UCH-1 (cell line): Measurements from ENCODE around the genes RHD and AUNIP.

DNA sequence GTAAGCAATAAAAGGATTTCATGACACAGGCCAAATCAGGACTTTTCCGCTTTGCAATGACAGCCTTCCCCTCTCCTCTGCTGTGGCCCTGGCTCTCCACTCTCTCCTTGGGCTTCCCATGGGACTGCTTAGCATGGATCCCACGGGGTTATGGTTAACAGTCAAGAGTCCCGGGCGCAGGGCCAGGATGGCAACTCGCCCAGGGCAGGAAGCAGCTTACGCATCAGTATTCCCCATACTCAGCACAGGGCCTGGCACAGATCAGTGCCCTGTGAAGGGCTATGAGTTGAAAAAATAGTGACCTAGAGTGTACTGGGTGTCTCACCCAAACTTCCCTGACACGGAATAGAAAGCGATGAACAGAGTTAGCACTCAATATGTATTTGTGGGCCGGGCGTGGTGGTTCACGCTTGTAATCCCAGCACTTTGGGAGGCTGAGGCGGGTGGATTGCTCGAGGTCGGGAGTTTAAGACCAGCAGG, 29.2 kb upstream of the GRHL3 start:
- RRBS = no CpG with 5 or more reads among the region's 14 CpGs

DNA sequence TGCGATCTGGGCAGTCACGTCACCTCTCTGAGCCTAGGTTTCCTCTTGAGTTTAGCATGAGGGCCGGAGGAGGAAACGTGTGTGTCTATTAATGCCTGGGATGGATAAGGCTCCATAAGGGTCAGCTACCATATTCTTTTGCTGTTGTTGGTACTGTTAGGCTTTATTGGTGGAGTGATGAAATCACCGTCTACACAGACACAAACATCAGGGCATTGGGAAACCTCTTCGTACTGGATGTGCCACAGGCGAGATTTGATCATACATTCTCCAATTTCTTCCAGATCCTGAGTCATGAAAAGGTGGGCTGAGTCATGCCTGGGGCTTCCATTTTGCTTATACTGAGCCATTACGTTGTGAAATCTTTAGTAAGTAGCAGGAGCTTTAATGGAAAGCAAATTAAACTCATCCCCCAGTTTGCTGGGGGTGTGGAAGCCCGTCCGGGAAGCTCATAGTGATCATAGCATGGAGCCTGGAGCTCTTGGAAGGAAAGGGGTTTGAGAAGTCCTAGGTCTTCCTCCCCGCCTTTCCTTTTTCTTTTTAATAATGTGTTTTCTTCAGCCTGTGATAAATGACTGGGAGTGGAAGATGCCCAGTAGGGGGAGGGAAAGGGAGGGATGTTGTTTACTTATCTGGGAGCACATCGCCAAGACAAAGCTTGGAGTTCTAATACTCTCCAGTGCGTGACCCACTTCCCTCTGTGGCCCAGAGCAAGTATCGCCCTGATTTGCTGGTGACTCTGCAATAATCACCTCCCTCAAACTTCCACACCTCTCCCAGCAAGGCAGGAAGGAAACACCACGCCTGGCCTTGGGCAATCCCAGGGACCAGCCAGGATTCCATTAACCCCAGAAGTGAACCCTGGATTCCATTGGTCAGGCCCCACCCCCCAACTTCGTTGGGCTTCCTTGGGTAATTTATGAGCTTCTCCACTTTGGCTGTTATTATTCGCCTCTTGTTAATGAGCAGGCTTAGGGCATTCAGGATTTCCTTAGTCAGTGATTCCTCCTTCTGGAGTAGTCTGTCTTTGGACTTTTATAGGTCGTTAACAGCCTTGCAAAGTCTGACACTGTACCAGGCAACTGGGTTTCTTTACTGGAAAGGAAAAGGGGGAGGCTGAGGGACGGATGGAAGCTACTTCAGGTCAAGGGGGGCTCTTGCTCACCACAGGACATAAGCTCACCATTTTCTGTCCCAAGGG, 24.5 kb upstream of the GRHL3 start:
- RRBS = no CpG with 5 or more reads among the region's 19 CpGs

GRCh38 chr1:24502019-24502644, 504 bp upstream of the RCAN3 start:
- RRBS = 2% methylated on average over 16 of the region's 39 CpGs

GRCh38 chr1:24655282-24656098, 12.4 kb downstream of the SRRM1 start:
- RRBS = no CpG with 5 or more reads among the region's 8 CpGs

GRCh38 chr1:24694112-24694836, 51.0 kb upstream of the CLIC4 start:
- RRBS = no CpG with 5 or more reads among the region's 10 CpGs

- RRBS = no CpG with 5 or more reads among the region's 8 CpGs
Measured at GRCh38 chr1:24727484-24728084, 17.7 kb upstream of the CLIC4 start.

DNA sequence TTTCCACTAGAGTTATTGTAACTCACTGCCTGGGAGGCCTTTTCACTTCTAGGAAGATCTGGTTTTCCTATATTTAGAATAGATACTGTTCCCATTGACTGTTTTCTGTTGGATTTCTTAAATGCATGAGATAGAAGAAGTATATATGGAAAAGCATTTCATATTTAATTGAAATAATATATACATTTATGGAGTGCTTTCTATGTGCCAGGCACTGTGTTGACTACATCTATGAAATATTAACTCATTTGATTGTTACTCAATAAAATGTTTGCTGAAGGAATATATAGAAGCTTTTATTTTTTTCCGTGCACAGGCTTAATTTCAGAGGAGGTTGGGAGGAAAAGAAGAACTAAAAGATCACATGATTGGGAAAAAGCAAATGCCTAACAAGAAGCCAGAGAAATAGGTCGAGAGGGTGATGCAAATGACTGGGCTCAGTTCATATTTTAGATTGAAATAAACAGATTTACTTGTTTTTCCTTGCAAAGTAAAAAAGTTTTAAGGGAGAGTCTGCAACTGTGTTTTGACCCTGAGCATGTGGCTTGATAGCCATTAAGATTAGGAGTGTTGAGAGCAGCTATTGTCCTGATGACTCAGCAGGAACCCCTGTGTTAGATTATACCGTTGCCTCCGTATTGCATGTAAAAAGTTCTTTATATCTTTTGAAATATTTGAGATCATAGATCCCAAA, 19.9 kb downstream of the CLIC4 start:
- RRBS = no CpG with 5 or more reads among the region's 4 CpGs

DNA sequence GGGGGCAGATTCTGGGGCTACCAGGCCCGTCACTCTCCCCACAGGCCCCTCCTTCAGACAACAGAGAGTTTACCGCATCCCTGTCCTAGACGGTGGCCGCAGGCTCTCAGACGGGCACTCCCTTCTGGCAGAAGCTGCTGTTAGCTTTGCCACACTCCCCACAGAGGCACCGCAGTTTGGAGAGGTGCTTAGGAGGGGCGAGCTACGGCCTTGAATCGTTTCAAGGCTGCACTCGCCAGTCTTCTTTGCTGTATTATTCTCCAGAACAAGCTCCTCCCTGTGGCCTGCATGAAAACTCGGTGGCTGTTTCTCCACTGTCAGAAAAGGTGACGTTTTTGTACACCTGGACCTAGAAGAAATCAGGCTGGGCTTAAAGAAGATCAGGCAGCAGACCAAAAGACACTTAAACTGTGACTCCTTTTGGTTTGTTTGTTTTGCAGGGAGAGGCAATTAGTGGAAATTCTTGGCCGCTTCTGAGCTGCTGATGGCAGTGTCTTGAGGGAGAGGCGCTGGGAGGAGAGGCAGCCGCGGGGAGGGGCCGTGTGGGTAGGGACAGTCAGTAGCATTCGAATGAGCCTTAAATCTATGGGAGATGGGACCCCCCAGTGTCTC, 67.8 kb downstream of the RUNX3 start:
- RRBS = no CpG with 5 or more reads among the region's 18 CpGs

DNA sequence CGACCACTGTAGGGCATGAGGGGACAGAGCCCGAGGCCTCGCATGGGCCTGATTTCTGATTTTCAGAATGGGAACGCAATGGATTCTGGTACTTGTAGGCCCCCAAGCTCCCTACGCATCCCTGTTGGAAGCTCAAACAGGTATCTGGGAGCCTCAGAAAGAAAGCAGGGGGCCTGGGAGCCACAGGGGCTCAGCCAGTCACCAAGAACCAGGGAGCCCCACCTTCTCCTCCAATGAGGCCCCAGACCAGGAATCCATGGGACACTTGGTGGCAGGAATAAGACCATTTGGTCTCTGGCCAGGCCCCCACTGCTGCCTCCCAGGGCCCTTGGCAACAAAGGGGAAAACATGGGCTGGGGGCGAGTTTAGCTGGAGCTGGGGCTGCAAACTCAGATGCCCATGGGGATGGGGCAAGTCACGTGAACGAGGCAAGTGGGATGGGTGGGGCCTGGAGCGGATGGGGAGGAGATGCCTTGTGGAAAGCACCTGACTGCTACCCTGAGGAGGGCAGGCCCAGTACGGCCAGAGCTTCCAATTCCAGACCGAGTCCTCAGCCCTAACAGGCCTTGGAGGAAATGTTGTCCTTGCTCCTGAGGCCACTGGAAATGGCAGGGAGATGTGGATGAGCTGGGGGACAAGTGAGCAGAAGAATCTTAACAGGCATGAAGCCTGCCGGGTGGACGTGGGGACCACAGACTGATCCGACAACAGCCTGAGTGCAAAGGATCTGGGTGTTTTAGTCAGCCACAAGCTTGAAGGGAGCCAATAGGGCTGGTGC, 19.4 kb downstream of the RUNX3 start:
- RRBS = no CpG with 5 or more reads among the region's 14 CpGs

DNA sequence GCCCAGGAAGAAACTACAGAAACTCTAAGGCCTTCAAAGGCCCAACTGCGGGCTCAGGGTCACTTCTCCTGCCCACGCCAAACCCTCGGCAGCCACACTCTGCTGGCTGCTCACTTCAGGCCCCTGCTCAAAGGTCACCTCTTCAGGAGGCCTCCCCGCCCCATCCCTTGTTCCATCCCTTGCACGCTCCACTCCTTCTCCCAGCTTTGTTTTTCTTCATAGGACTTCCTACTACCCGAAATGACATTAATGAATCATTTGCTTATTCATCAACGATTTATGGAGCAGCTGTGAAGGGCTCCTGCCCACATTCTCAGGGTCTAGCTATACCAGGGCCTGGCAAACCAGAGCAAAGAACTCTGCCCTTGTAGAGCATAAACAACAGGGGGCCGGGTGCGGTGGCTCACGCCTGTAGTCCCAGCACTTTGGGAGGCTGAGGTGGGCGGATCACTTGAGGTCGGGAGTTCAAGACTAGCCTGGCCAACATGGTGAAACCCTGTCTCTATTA, 15.3 kb downstream of the RUNX3 start:
- RRBS = no CpG with 5 or more reads among the region's 12 CpGs

GRCh38 chr1:24991560-24992328, 61.7 kb upstream of the RUNX3 start:
- RRBS = no CpG with 5 or more reads among the region's 10 CpGs

DNA sequence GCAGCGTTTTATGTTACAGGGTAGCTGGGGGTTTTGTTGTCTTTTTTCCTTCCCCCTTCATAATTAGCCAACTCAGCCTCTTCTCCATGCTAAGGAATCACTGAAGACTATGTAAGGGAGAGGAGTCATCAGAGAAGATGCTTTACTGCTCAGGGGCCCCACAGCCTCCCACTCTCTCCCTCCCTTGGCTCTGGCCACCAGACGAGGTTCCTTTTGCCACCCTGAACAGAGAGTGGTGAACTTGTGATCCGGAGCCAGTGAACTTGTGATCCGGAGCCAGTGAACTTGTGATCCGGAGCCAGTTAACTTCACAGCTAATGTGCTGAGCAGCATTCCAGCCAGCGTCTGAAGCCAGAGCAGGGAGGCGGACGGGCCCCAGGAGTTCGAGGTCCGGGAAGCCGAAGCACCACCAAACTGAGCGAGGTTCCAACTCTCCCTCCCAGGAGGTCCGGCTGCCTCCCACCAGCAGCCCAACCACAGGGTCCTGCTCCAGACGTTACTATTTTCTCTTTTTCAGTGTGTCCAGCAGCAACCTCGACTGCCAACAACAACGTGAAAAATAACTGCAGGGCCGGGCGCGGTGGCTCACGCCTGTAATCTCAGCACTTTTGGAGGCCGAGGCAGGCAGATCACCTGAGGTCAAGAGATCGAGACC, 85.9 kb downstream of the SYF2 start:
- RRBS = 57% methylated on average over 8 of the region's 22 CpGs

DNA sequence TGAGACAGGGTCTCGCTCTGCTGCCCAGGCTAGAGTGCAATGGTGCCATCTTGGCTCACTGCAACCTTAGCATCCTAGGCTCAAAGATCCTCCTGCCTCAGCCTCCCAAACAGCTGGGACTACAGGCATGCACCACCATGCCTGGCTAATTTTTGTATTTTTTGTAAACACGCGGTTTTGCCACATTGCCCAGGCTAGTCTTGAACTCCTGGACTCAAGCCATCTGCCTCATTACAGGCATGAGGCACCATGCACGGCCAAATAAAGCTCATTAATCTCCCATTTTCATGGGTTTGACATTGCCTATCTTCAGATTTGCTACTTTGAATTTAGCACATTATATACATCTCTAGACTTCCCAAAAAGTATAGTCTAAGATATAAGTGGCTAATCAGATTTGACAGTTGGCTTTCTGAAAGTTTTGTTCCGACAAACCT, 2.5 kb downstream of the RSRP1 start:
- RRBS = no CpG with 5 or more reads among the region's 5 CpGs

DNA sequence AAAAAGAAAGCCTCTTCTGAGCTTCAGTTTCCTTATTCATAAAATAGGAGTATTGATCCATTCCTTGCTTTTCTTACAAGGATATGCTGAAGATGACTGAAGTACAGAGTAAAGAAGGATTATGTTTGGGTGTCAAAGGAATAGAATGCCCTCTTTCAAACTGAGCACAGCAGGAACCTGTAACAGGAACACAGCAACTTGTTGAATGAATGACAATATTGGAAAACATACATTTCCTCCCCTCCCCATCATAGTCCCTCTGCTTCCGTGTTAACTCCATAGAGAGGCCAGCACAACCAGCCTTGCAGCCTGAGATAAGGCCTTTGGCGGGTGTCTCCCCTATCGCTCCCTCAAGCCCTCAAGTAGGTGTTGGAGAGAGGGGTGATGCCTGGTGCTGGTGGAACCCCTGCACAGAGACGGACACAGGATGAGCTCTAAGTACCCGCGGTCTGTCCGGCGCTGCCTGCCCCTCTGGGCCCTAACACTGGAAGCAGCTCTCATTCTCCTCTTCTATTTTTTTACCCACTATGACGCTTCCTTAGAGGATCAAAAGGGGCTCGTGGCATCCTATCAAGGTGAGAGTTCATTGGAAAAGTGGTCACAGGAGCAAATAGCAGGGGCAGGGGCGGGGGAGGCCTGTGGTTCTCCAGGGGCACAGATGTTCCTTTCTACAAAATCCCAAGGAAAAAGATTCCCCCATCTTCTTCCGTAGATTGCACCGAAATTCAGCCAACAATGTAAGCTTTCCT, at the start of gene RHD:
Gene RHD (plus strand): TSS at position 389 of the 749 bp plus-strand sequence.
- RRBS = no CpG with 5 or more reads among the region's 13 CpGs

GRCh38 chr1:25617737-25618543, 1.3 kb downstream of the MAN1C1 start:
- RRBS = 55% methylated on average over 20 of the region's 58 CpGs

GRCh38 chr1:25813767-25814360, 5.9 kb upstream of the MTFR1L start:
- RRBS = no CpG with 5 or more reads among the region's 20 CpGs

DNA sequence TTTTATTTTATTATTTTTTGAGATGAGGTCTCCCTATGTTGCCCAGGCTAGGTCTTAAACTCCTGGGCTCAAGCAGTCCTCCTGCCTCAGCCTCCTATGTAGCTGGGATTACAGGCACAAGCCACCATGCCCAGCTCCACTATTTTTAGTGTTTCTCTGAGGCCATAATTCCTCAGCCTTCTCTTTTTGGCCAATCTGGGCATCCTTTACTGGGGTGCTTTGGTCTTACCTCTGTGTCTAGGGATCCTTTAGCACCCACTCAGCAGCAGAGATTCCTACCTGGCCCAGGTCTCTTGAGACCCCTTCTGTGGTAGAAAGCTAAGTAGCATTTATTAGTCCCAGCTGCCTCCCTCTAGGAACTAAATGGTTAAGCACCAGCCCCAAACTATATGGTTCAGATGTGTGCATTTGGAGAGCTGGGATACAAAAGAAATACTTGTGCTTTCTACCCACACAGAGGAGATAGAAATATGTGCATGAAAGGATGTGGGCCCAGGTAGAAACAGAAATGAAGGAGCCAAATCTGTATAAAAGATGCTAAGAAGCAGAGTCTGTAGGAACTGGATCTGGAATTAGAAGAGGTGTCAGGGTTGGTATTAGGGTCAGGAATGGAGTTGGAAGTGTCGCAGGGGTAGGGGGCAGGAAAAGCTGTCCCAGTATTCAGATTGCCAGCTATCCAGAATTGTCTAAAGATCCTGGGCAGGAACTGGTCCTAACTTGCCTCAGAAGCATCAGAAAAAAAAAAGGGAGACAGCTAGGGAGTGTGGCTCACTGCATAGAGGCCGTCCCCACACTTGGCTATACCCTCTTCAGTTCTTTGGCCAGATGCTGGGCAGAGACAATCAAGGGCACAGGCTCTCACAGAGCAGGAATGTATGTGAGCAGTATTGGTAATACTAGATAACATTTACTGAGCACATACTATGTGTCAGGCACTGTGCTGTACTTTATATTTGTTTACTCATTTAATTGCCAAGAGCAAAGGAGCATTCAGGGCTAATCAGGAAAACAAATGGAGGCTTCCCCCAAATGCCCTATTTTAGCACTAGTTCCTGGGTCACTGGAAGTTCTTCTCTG, 4.6 kb downstream of the MTFR1L start:
- RRBS = no CpG with 5 or more reads among the region's 2 CpGs

- RRBS = 41% methylated on average over 3 of the region's 9 CpGs
Measured at GRCh38 chr1:25858345-25858923, 823 bp downstream of the AUNIP start.

DNA sequence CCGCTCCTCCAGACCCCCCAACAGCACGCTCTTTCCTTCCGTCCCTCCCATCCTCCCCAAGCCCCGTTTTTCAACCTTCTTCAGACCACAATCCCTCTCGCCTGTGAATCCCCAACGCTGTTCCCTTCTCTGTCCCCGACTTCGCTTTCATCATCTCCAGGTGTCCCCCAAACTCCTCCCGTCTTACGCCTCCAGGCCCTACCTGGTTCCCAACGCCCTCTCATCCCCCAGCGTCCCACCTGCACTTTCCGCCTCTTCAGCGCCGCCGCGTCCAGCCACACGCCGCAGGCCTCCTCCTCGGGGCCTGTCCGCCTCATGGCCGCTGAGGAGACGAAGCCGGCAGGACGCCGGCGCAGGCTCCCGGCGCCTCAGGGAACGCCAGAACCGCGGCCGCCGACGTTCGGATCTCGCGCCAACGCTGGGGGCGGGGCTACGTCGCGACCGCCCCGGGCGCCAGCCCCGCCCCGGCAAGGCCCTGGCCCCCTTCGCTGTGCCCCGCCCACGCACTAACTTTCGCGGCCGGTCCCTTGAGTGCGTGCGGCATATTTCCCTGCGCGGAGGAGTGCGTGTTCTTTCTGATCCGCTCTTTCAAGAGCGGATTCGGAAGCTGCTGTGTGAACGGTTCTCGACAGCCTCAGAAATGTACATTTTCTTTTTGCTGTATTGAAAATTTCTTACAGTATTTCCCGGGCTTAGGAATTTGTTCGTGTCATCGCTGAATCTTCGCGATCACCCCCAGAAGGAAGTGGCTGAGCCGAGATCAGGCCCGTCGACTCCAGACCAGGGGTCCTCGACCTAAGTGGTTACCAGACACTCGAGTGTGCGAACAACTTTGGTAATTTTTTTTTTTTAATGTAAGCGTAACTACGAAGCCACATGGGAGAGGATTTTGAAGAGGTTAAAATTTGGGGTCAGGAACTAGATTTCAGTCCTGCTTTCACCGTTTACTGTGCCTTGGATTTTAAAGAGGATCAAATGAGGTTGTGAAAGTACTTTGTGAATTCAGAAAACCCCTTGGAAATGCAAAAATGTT, at the start of gene AUNIP:
Gene AUNIP (minus strand): TSS at position 417 of the 1,033 bp plus-strand sequence.
- RRBS = 2% methylated on average over 21 of the region's 78 CpGs